ENCODE data around the genes EIF4EBP3, PCDHA1, PCDHB9 and PCDHB12.

- RRBS, result no CpG with 5 or more reads among the region's 3 CpGs
These were observed 2.4 kb downstream of the HBEGF start for GRCh38 chr5:140343995-140344474.

GRCh38 chr5:140486526-140487102 is 60.8 kb upstream of the EIF4EBP3 start:
- RRBS, result no CpG with 5 or more reads among the region's 4 CpGs

GRCh38 chr5:140506825-140507024 is 40.7 kb upstream of the EIF4EBP3 start:
- RRBS, result no CpG with 5 or more reads among the region's 3 CpGs

DNA sequence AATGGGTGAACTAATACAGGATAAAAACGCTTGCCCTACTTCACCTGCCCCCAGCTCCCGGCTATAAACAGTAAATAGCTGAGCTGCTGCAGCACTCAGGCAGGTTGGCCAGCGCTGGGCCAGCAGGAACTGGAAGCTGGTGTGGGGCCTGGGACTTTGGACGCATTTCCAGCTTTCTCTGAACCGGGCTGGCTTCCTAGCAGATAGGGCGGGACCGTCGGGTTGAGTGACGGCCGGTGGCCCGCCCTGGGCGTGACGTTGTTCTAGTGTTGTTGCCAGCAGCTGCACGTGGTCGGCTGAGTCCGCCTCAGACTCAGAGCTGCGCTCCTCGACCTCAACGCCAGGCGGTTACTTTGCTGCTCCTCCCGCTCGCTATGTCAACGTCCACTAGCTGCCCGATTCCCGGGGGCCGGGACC is at the start of gene EIF4EBP3:
TSS of gene EIF4EBP3 (plus strand) at position 299 of the 417 bp plus-strand sequence.
- RRBS, result 6% methylated on average over 6 of the region's 26 CpGs

- RRBS, result no CpG with 5 or more reads among the region's 6 CpGs
These were observed 2.6 kb downstream of the EIF4EBP3 start for GRCh38 chr5:140549934-140550565.

GRCh38 chr5:140556384-140556924 is 819 bp downstream of the SRA1 start:
- RRBS, result no CpG with 5 or more reads among the region's 6 CpGs

GRCh38 chr5:140568806-140569698 is 4.4 kb downstream of the SLC35A4 start:
- RRBS, result no CpG with 5 or more reads among the region's 7 CpGs

GRCh38 chr5:140591925-140592387 is 27.3 kb downstream of the SLC35A4 start:
- RRBS, result no CpG with 5 or more reads among the region's 4 CpGs

DNA sequence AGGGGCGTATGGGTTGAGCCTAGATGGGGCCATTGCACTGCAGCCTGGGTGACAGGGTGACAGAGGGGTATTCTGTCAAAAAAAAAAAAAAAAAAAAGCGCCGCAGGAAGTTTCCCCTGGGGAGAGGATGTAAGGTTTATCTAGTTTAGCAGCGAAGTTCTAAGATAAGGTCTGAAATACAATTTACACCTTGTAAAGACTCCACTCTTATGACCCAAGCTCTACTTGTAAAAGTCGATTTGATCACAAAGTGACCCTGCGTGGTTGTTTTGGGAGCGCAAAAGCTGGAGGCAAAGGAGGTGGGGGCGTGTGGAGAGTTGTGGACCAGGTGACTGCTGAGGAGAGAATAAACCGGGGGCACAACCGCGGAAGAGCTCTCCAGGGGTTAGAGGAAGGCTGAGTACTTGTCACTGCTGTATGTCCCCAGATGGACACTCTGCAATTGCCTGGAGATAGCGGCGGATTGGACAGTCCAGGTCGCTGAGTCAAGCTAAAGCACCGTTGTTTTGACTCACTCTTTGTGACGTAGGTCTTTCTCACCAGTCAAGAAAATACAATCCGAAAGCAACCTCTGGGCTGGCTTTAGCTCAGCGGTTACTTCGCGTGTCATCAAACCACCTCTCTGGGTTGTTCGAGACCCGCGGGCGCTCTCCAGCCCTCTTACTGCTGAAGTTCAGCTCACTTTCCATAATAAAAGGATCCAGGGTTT is 25.5 kb downstream of the ZMAT2 start:
- RRBS, result no CpG with 5 or more reads among the region's 24 CpGs

GRCh38 chr5:140785943-140786415 is at the start of gene PCDHA1:
Gene PCDHA1, plus strand, starts transcription at chr5:140786140.
- RRBS, result 9% methylated on average over 2 of the region's 11 CpGs

DNA sequence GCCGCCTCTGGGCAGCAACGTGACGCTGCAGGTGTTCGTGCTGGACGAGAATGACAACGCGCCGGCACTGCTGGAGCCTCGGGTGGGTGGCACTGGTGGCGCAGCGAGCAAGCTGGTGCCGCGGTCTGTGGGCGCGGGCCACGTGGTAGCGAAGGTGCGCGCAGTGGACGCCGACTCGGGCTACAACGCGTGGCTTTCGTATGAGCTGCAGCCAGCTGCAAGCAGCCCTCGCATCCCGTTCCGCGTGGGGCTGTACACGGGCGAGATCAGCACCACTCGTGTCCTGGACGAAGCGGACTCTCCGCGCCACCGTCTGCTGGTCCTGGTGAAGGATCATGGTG is 1.9 kb downstream of the PCDHA8 start:
- RRBS, result no CpG with 5 or more reads among the region's 37 CpGs

- RRBS, result no CpG with 5 or more reads among the region's 5 CpGs
These were observed 1.9 kb upstream of the PCDHAC2 start for GRCh38 chr5:140964250-140964984.

DNA sequence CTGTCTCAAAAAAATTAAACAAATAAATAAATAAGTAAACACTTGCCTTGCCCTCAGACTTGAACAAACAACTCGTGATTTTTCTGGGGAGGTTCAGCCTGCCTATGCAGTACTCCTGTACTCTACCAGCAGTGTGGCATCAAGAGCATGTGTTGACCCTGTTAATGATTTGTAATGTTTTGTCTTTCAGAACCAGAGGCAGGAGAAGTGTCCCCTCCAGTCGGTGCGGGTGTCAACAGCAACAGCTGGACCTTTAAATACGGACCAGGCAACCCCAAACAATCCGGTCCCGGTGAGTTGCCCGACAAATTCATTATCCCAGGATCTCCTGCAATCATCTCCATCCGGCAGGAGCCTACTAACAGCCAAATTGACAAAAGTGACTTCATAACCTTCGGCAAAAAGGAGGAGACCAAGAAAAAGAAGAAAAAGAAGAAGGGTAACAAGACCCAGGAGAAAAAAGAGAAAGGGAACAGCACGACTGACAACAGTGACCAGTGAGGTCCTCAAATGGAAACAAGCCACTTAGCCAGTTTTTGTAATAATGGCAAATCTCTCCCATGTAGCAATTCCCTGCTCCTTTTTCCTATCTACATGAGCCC is 41.6 kb upstream of the PCDHB1 start:
- RRBS, result no CpG with 5 or more reads among the region's 10 CpGs

GRCh38 chr5:141051462-141051790 is 252 bp downstream of the PCDHB1 start:
- RRBS, result no CpG with 5 or more reads among the region's 19 CpGs

DNA sequence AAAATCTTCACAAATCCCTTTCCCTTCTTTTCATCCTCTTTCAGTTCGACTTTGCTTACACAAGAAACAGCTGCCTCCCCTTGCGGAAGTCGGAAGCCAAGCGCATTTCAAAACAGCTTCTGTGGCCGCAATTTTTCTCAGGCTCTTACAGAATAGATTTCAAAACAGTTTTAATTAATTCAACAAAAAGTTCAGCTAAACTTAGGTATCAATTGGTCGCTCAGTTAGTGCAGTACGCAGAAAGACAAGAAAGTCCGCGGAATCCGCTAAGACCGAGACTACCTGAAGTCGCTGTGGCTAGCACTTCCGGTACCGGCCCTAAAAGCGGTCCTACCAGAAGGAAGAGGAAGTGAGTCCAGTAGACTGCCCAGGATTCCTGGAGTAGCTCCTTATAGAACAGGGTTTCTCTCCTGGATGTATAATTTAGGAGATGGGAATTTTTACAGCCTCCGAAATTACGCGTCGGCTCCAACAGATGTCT is 16.7 kb upstream of the PCDHB2 start:
- RRBS, result no CpG with 5 or more reads among the region's 19 CpGs

DNA sequence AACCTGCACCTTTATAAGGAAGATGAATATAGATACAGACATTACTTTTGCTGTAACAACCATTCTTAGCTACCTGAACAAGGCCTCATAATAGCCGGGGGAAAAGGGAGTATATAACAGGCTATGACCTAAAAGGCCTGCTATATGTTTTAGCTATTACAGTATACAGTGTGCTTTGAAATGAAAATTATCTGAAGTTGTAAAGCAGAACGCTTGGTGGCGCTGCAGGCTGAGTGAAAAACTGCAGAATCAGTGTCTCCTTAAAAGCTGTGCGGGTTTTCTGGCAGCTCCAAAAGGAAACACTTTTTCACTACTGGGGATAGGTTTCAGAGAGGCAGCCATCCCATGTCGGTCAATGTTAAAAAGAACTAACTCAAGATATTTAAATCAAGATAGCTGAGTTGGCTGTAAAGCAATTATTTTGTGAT is 5.7 kb downstream of the PCDHB6 start:
- RRBS, result no CpG with 5 or more reads among the region's 5 CpGs

GRCh38 chr5:141186486-141187575 is at the start of gene PCDHB9:
Gene PCDHB9, plus strand, starts transcription at chr5:141187161.
- RRBS, result no CpG with 5 or more reads among the region's 13 CpGs

DNA sequence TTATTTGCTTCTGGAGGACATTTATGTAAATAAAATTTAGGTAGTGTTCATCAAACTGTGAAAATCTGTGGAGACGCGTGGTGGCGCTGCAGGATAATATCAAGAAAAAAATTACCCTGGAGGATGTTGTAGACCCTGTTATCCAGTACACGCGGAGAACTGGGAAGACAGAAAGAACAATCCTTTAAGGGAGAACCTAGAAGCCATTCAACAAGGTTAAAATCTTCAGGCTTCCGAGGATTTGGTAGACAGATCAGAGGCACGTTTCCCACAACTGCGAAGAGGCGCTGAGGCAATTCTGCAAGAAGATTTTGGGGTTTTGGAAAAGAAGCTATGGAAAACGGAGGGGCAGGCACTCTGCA is at the start of gene PCDHB12:
TSS of gene PCDHB12 (plus strand) at position 145 of the 362 bp plus-strand sequence.
- RRBS, result no CpG with 5 or more reads among the region's 10 CpGs

- RRBS, result no CpG with 5 or more reads among the region's 13 CpGs
These were observed 1.0 kb downstream of the PCDHB12 start for GRCh38 chr5:141209443-141210082.